Sternocleidomastoid (tissue), 1 donor: Measurements from ENCODE around the genes PICK1 and BAIAP2L2.

DNA sequence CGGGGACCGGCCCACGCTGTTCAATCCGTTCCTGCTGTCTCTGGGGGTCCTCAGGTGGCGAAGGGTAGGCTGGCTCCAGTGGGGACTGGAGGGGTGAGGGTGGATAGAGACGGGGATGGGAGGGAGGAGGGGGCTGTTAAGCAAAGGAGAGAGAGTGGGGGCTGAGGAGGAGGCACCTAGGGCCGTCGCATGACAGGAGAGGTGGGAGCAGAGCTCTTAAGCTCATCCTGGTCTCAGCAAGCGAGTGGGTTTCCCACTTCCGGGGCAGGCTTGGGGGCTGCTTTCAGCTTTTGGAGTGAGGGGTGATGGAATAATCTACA, 44.1 kb downstream of the TRIOBP start:
- PRO-cap = no peak

DNA sequence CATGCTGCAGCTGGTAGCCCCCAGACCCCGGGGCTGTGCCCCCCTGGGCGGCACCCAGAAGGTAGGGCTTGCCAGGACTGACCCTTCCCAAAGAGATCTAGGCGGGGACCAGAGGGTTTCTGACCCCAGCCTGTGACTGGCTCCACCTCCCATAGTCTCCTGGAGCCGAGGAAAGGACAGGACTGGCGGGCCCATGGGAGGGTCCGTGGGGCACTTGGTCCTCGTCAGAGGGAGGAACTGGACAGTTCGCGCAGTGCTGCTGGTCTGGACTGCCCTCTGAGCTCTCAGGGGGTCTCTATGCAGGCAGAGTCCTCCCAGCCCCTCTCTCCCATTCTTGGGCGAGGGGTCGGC, 53.9 kb upstream of the H1-0 start:
- PRO-cap = no peak

DNA sequence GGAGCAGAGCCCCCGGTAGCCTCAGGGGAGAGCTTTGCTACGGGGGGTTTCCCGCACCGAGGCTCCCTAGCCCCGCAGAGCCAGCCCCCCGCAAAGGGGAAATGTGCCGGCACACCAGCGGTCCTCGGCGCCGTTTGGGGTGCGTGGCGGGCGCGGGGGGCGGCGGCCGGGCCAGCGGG, 310 bp upstream of the H1-0 start:
- PRO-cap = no peak

GRCh38 chr22:37824626-37825569, 1.7 kb downstream of the GALR3 start:
- PRO-cap = no peak

- PRO-cap = no peak
These were observed 7.1 kb downstream of the MICALL1 start for GRCh38 chr22:37913135-37913677.

GRCh38 chr22:37924336-37924791, 18.3 kb downstream of the MICALL1 start:
- PRO-cap = no peak

DNA sequence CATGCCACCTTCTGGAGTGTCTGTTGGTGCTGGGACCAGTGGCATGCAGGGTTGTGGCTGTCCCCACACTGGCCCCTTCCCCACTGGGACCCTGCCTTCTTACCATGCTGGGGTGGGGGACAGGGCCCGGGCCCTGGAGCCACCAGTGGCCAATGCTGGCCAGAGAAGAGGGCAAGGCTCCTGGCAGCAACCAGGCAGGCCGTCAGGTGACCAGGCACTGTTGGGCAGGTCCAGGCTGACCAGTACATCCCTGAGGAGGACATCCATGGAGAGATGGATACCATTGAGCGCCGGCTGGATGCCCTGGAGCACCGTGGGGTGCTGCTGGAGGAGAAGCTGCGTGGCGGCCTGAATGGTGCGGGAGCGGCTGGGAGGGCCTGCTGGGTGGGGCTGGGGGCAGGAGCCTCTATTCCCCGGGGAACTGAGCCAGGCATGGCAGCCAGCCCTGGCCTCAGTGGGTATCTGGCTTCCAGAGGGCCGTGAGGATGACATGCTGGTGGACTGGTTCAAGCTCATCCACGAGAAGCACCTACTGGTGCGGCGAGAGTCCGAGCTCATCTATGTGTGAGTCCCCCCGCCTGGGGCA, 21.0 kb downstream of the C22orf23 start:
- PRO-cap = no peak

DNA sequence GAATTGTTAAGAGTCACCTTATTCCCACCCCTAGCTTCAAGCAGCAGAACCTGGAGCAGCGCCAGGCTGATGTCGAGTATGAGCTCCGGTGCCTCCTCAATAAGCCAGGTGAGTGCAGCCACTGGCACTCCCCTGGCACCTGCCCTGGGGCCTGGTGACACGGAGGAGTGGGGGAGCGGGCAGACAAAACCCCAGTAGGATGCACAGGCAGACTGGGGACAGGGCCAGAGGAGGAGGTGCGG, 20.5 kb downstream of the C22orf23 start:
- PRO-cap = no peak

GRCh38 chr22:38016236-38016479, 31.8 kb upstream of the SOX10 start:
- PRO-cap = no peak

GRCh38 chr22:38056999-38058286, at the start of gene PICK1:
Gene PICK1, plus strand, starts transcription at chr22:38057404.
- PRO-cap = bidirectional peak, plus-strand start at chr22:38057174, minus-strand start at chr22:38057133

GRCh38 chr22:38110480-38110906, at the start of gene BAIAP2L2:
Gene BAIAP2L2, minus strand, starts transcription at chr22:38110684.
- PRO-cap = no peak

GRCh38 chr22:38180711-38181562, 693 bp downstream of the PLA2G6 start:
- PRO-cap = no peak

- PRO-cap = no peak
These were observed 2.0 kb downstream of the MAFF start for GRCh38 chr22:38203936-38204132.

DNA sequence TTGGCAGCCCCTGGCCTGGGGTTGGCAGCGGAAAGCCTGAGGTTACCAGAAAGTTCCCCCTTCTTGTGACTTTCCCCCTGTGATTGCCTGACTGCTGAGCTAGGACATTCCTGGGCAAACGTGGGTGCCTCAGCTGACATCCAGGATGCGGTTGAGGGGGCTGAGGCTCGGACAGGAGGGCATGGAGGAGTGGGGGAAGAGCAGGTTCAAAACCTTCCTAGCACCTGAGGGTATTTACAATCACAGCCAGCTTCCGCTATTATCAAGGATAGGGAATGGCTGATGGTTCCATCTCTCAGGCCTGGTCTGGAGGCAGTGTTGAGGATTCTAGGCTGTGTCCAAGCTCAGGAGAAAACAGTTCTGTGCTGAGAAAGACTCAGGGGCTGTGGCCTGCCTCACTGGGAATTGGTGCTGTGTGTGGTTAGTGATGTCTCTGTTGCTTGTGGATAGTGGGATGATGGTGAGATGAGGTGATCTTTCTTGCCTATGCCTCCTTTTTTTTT, 4.1 kb downstream of the MAFF start:
- PRO-cap = no peak

DNA sequence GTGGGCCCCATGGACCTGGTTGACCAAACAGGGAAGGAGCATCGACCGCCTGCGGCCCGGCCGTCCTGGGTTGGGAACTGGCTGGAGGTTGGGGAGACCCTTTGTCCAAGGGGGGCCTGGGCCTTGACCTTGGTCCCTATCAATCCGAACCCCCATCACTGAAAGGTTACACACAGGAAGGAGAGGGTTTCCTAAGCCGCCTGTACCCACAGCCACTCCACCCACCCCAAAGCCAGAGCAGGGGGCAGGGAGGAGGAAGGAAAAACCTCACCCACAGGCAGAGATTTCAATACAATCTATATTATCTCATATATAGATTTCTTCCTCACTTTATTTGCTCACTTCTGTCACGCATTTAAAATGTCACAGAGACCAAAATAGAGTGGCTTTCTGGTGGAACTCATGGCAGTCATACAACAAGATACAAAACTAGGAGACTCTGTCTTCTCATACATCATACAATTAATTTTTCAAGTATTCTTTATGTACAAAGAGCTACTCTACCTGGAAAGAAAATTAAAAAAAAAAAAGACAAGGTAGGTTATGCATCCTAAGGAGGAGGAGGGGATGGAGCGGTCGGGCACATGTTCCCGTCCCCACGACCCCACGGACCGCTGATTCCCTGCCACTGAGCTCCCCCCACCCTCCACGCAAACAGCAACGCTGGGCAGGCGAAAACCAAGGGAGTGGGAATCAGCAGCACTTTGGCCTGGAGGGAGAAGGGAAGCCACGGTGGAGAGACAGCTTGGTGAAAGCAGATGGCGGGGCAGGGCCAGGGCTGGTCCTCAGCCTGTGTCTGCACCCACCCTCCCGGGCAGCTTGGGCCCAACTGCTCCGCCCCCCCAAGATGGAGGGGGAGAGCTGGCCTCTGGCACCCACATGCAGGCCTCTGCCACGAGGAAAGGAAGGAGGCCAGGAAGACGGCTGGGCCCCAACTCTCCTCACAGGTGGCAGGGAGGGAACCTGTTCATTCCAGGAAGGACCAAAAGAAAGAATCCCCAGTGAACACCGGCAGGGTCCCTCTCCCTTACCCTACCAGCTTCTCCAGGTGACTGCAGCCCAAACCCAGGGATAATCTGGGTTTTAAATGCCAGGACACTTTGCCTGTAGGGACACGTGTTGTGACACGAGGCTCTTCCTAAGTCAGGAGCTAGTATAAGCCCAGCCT, 17.6 kb downstream of the MAFF start:
- PRO-cap = no peak

- PRO-cap = no peak
These were observed 18.2 kb downstream of the CSNK1E start for GRCh38 chr22:38299090-38299449.

DNA sequence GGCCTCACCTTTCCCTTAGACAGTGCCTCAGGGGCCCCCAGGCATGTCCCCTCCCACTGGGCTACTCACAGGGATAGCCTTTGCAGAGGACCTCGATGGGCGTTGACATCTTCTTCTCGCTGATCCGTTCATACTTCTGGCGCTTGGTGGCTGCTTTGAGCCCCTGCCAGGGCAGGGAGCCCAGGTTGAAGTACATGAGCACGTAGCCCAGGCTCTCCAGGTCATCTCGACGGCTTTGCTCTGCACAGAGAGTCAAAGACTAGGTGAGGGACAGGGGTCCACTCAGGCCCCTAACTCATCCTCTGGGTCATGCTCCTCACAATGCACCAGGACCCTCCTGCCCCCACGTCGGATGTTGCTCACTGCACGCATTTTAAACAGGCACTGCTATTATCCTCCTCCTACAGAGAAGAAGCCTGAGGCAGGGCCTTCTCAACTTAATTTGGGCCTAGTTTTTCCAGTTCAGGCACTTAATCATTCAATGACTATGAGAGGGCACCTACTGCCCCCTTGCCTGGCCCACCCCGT, 17.3 kb downstream of the CSNK1E start:
- PRO-cap = no peak

GRCh38 chr22:38350308-38350817, 33.1 kb upstream of the CSNK1E start:
- PRO-cap = no peak

DNA sequence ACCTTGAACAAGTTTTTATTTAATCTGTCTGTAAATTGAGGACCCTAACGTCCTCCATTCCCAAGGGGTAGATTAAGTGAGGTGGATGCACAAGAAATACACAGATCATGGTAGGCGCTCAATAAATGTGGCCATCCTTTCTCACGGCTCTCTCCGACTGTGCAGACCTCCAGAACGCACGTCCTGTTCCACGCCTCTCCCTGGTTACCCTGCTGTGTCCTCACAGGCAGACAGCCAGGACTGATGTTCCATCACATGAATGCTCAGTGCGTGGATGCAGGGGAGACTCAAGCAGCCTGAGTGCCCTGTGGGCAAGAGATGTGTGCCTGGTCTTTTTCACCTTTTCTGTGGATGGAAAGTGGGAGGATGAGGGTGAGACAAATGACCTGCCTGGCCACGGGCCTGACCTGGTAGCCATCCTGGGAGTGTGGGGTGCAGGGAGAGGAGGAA, 2.4 kb upstream of the KCNJ4 start:
- PRO-cap = no peak

- PRO-cap = no peak
These were observed 16.7 kb downstream of the KDELR3 start for GRCh38 chr22:38484683-38484967.